Tibial artery (tissue), 1 donor: ENCODE measurements around a stretch of chr2.

DNA sequence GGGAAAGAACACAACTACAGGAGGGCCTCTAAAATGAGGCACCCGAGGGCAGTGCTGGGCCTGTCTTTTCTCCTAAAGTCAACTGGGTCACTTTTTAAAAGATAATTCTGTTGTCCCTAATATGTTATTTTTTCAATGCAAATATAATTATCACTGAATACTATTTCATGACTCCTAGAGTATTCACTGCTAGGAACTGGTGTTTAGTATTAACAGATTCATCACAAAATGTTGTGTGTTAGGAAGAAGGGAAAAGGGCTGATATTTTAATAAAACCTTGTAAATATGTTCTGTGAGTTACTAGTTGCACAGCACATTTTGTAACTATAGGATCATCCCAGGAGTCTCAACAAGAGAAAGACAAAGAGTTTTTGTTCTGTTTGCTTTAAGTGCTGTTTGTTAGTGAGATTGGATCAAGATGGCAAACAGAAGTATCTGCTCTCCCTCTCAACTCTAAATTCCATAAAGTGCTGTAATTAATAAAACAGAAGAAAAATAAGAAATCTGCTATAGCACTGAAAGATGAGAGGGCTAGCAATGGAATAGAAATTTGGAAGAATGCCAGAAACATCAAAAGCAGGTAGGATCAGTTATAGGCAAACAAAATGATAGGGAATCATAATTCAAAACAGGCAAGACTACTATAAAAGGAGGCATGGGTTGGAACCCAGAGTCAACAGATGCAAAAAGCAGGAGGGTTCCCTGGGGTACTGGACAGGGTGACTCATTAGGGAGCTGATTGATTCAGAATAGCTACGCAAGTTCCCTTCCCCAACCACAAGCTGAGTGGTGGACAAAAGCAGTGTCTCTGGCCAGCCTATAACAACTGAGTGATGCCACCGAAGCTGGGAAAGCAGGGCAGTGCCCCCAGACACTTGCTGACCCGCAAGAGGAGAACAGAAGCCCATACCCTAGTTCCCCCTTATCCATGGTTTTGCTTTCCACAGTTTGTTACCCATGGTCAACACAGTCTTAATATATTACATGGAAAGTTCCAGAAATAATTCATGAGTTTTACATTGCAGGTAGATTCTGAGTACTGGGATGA, 75.7 kb downstream of the DYNC1I2 start:
- PRO-cap, result no peak

- PRO-cap, result no peak
Measured at GRCh38 chr2:171771833-171772443, 84.7 kb downstream of the DYNC1I2 start.

GRCh38 chr2:171864397-171864853, 29.6 kb downstream of the SLC25A12 start:
- PRO-cap, result no peak

DNA sequence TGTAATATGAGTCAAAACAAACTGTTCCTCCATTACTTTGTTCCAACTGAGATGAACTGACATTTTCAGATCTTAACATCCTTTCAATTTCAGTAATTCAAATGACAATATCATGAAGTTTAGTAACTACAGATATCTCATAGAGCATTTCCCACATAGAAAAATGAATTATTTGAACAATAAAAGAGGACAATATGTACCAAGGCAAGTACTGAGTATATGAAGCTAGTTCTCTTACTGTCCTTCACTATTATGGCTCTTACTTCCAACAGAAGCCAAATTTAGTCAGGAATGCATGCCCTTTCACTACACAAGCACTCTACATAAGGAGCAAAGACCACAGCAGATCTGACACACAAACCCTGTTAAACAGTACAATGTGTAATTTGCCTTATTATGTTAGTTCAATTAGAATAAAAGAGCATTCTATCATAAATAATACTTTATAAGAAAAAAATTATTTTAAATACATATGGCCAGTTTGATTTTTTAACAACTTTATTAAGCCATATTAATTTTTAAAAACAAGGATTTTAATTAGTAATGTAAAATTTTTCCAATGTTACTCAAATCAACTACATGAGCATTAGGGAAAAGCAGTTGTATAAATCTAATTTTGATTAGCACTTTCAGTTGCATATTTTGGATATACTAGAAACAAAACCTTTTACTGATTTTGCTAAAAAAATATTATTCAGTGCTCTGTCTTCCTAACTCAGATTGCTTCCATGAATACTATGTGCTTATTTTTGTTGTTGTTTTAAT, 15.2 kb downstream of the SLC25A12 start:
- PRO-cap, result no peak

- PRO-cap, result no peak
Measured at GRCh38 chr2:171935900-171936515, 13.7 kb downstream of the HAT1 start.

DNA sequence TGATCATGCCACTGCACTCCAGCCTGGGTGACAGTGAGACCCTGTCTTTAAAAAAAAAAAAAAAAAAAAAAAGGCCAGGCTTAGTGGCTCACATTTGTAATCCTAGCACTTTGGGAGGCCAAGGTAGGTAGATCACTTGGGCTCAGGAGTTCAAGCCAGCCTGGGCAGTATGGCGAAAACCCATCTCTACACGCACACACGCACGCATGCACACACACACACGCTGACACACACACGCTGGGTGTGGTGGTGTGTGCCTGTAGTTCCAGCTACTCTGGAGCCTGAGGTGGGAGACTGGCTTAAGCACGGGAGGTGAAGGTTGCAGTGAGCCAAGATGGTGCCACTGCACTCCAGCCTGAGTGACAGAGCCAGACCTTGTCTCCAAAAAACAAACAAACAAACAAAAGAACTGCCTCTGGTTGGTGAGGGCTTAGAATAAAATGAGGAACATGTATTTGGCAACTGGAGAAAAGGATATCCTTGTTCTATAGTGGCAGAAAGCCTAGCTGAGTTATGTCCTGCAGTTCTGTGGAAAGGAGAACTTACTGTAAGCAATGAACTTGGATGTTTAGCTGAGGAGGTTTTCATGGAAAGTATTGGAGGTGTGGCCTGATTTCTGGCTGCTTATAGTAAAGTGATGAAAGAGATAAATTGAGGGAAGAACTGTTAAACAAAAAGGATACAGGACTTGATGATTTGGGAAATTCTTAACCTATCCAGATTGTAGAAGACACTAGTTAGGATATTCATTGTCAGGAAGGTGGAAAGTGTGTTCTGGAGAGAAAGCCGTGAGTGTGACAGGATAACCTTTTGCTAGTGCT, 34.1 kb downstream of the HAT1 start:
- PRO-cap, result no peak

DNA sequence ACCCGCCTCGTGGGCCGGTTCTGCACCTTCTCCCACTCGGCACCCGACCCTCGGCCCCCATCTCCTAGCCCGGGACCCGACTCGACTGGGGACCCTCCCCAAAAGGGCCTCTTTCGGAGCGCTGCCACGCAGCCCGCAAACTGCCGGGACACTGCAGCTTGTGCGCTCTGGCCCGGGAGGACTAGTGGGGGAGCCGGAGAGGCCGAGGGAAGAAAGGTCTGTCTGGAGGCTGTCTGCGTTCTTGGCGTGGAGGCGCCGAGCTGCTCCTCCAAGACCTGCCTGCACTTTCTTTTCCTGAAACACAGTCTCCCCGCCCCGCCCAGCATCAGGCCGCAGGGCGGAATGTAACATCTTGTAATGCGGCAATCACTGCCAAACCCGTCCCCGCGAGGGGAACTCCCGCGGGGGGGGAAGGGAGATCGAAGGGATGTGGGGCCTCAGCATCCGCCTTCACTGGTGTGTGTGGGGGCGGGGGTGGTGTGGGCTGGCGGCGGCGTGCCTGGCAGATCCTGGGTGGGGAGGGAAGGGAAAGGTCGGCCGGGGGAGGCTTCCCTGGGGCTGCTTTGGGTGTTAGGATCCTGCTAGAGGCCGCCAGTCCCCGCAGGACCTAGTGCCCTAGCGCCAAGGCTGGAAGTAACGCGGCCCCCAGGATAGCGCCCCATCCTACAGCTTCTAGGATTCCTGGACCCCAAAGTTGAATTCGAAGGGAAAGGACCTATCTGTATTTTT, 7.3 kb downstream of the DLX2 start:
- PRO-cap, result no peak

DNA sequence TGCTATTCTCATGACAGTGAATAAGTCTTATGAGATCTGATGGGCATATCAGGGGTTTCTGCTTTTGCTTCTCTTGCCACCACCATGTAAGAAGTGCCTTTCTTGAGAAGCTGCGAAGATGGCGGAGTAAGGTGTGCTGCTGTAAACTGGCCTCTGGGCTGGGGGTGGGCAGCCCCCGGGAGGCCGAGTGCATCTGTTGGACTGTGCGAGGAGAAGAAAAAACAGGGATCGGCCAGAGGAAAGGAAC, 62.2 kb upstream of the DLX2 start:
- PRO-cap, result no peak

GRCh38 chr2:172172352-172172921, 69.7 kb upstream of the DLX2 start:
- PRO-cap, result no peak

GRCh38 chr2:172429336-172430388, 2.3 kb downstream of the ITGA6 start:
- PRO-cap, result no peak

DNA sequence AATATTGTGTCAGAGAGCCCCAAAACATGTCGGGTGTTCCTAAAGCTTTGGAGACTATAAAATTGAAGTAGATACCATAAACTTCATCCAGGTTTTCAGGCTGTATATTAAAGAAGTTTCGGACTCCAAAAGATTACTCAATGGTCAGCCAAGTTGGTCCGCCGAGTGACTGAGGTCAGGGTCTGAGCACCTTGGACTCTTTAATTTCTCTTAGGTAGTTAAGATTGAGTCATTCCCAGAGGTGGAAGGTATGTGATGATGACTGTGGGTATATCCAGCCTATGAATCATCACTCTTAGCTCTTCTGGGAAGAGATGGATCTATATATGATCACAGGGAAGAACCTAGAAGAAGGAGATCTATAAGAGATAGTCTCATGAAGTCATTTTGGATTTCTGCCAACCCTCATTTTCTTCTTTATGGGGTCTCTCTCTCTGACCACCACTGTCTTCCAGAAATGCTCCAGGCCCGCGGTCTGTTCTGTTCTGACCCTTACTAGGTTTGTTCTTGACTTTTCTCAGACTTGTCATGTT, 3.3 kb downstream of the ITGA6 start:
- PRO-cap, result no peak

GRCh38 chr2:172434764-172435437, 7.5 kb downstream of the ITGA6 start:
- PRO-cap, result no peak

GRCh38 chr2:172462768-172463107, 35.4 kb downstream of the ITGA6 start:
- PRO-cap, result no peak

DNA sequence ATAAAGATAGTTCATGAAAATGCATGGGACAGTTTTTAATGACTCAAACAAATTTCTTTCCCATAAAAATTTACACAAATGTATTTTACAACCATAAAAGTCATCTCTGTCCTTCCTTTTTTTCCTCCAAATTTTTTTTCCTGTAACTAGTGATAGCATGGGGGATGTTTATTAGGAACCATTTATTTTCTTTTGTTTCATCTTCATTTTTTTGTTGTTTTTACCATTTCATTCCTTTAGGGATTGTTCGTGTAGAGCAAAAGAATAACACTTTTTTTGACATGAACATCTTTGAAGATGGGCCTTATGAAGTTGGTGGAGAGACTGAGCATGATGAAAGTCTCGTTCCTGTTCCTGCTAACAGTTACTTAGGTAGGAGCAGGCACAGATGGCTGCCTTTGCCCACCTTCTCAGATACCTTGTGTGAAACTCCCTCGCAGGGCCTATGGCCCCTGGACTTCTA, 43.4 kb downstream of the ITGA6 start:
- PRO-cap, result no peak

DNA sequence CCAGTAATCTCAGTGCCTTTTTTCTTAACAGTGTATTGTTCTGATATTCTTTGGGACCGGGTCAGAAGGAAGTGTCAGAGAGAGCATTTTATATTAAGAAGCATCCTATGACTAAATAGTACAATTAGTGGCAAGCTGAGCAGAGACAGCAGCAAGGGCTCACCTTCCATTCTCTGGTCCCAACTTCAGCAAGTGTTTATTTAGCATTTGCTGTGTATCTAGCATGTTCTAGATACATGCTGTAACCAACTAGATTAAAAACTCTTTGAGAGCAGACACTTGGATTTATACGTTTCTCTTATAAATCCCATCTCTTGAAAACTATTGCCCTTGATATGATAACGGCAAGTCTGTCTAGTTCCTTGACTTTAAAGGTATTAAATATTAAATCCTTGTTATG, 126.6 kb downstream of the RAPGEF4 start:
- PRO-cap, result no peak

- PRO-cap, result no peak
Measured at GRCh38 chr2:173001850-173002515, 73.7 kb upstream of the MAP3K20 start.

DNA sequence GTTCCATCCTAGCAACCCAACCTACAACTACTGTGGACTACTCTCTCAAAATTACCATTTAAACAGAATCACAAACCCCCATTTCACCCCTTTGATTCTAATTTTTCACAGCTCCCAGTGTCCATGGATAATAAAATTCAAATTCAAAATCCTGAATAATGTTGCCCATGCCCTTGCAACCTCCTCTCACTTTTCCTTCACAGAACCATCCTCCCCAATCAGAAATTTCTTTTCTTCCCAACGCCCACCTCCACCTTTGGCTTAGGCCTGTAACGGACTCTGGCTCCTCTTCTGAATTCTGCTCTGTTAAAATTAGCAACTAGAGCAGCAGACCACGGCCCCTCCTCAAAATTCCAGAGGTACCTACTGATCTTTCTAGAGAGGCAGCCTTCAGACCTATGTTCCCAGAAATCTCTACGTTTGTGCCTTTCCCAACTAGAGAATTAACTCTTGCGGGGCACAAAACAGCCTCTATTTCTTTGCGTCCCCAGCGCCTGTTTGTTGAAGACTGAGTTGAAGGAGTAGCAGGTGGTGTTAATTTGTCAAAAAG, 513 bp upstream of the MAP3K20 start:
- PRO-cap, result no peak

- PRO-cap, result no peak
Measured at GRCh38 chr2:173195016-173195570, 119.4 kb downstream of the MAP3K20 start.

DNA sequence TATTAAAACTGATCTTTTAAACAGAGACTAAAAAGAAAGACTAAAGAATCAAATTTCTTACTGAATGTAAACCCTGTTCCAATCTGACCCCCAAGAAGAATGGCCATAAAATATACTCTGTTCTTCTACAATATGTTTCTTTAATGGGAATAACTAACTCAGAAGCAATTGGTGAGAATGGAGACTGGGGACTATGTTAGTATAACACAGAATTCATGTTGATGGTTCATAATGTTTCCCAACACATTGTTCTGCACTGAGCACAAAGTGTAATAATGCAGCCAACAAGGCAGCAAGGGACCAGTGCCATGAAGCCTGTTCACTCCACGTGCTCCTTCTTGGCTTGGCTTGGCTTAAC, 129.6 kb downstream of the MAP3K20 start:
- PRO-cap, result no peak

- PRO-cap, result no peak
Measured at GRCh38 chr2:173463073-173463643, 108.5 kb downstream of the CDCA7 start.